Pulmonary artery (tissue), 1 donor: ENCODE results near the gene ARIH1.

DNA sequence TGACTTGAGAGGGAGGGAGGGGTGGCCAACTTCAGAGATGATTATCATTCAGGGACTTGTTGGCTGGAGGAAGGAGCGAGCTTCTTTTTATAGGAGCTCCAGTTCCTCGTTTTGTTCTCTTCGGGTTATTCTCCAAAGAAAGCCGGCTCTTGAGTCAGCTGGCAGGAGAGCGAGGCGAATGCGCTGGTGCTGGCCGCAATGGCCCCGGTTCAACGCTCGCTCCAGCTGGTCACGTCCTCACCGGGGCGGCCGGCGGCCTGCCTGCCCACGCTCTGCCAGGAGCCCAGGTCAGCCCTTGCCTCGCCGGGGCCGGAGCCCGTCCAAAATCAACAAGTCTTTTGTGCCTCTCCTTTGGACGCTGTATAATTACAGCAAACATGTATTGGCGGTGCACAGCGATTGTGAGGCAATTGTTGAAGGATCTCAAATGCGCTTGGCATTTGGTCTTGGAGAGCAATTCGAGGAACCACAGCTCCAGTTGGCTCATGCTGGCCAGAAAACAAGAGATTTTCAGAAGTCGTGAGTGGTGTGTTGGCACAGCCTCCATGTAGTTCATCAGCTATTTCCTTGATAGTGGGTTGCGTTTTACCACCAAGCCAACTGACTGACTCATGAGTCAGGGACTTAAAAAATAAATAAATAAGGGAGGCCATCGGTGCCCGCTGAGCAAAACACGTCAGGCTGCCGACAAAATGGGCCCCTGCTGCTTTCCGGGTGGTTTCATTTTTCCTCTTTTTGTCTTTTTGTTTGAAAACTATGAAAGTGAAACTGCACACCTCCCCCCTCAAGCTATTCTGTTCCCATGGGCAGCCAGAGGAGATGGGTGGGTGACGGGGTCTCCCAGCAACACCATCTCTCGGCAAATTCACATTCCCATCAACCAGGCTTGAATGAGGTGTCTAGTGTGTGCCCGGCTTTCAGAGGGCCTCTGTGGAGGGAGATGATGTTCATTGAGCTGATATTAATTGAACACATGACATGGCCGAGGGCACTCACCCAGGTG is 288.4 kb downstream of the UACA start:
- PRO-cap = bidirectional peak, plus-strand start at position 157 of the sequence, minus-strand start at position 113 of the sequence; bidirectional peak, plus-strand start at position 665 of the sequence, minus-strand start at position 557 of the sequence

GRCh38 chr15:70534884-70535609 is 228.3 kb downstream of the UACA start:
- PRO-cap = no peak

DNA sequence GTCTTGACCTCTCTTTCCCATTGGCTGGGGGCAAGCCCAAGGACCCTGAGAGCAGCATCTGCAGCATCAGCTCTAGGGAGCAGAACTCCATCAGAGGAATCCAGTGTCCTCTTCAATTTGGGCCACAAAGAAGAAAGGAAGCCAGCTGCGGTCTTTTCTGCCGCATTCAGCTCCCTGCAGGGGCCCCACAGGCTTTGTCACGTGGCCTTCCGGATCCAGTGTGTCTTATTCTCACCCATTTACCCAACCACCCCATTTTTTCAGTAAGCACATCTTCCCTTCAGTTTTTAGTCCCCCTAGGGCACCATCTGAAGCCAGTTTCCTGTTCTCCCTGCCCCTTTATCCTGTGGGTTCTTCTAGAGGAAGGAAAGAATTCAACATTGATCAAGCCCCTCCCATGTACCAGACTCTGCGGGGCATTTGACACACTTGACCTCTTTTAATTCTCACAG is 227.7 kb downstream of the UACA start:
- PRO-cap = no peak

GRCh38 chr15:70559677-70560529 is 203.5 kb downstream of the UACA start:
- PRO-cap = no peak

GRCh38 chr15:70750117-70751059 is 13.0 kb downstream of the UACA start:
- PRO-cap = no peak

- PRO-cap = no peak
Observed at GRCh38 chr15:70826490-70827161, 27.3 kb downstream of the LARP6 start.

GRCh38 chr15:70902338-70902607 is 9.6 kb downstream of the LRRC49 start:
- PRO-cap = no peak

- PRO-cap = no peak
Observed at GRCh38 chr15:71080472-71081116, 34.7 kb upstream of the THSD4 start.

DNA sequence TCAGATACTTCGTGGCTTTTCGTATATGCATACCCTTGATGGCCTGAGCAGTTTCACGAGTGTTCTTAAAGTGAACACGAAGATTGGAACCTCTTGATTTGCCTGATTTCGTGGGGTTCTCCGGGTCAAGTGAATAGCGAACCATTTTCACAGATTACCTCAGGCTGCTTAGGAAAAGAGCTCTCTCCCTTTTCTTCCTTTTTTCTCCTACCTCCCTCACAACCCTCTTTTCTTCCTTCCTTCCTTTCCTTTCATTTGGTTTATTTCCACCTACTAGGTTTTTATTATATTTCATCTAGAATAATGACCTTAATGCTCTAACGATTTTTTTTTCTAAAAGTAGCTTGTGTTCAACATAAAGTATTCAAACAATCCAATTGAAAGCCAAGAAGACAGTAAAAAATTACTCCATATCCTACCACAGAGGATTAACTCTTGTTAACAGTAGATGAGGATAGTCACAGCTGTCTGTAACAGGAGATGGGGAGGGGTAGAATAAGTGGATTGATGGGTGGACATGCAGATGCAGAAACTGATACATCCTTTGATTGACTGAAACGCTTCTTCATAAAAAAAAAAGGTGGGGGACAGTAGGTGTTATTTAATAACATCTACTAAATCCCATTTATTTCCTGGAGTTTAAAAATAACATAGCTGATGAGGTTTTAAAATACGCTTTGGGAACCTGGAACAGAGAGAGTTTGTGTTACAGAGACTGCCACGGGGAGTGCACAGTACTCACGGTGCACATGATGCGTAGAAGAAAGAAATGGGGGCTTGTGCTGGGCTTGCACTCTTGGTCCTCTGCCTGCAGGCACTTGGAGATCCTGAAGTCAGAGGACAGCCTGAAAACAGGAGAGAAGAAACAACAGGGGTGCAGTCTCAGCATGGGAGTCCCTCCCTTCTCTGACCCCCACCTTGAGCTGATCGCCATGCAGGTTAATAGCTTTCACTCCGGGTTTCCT is 226.6 kb downstream of the THSD4 start:
- PRO-cap = no peak

DNA sequence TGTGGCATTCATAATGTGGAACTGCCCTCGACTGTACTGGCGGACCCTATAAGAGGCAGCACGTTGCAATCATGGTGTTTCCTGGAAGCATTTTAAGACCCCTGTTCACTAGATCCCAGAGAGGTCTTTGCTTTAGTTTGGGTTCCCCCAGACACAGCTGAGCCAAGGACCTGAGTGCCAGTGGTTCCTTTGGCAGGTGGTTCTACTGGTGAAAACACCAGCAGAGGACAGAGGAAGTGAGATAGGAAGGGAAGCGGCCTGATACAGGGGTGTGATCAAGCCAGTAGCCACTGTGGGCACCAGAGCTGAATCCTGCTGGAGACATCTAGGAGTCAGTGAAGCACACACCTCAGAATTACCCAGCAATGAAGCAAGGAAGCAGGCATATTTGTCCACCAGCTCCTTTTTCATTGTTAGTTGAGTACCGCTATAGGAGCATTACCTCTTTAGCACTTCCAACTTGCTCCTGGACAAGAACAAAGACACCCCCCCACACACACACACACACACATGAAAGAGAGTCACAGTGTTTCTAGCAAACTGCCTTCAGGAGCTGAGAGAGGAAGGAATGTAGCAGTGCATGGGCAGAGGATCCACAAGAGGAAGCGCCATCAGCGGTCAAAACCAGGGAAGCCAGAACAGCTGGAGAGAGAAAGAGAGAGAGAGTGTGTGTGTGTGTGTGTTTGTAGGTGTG is 243.1 kb upstream of the NR2E3 start:
- PRO-cap = no peak

DNA sequence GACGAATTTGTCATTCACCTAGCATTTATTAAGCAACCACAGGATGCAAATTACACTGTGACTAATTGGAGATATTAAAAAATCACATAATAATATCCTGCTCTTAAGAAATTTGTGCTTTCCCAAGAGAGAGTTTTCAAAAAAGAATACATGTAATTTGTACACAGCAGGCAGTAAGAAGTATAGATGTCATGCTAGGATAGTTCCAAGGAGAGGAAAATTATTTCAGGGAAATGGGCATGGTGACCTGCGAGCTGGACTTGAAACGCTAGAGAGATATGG is 230.5 kb upstream of the NR2E3 start:
- PRO-cap = no peak

DNA sequence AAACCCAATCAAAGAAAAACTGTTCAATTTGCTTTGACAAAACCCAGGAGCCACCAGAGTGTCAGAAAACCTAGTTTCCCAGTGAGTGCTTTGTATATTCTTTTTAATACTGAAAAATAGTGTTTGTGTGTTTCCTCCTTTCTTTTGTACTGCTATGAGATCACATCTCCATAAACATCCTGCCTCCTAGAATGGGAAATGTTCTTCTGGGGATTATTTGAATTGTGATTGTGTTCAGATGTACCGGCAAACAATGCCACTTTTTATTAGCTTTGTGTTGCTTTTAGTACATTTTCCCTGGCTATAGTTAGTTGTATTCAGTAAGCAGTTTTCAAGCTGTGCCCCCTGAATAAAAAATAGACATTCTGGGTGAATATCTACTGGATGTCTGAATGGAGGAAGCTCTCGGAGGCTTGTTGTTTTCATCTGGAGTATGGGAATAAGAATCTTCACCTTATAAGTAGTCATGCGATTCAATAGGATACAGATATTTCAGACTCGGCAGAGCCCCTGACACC is 148.0 kb upstream of the NR2E3 start:
- PRO-cap = no peak

DNA sequence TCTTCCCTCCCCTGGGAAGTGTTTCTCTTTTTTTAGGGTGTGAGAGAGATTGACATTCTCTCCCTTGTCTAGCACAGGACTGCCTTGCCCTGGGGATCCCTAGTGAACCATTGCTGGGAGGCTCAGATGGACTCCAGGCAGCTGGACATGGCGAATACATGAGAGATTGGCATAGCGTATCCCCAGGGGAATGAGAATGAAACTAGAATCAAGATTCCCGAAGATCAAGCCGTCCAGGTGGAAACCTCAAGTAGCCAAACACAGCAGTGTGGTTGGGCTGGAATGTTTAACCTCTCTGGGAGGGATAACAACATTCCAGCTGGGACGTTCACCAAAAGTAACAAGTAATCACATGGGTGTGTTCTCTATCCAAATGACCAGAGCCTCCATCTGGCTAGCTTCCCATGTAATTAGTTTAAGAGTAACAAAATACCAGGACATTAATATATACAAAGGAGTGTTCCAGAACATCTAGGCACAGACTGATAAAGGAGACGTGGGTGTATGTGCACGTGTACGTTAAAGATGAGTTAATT is 118.6 kb upstream of the NR2E3 start:
- PRO-cap = no peak

DNA sequence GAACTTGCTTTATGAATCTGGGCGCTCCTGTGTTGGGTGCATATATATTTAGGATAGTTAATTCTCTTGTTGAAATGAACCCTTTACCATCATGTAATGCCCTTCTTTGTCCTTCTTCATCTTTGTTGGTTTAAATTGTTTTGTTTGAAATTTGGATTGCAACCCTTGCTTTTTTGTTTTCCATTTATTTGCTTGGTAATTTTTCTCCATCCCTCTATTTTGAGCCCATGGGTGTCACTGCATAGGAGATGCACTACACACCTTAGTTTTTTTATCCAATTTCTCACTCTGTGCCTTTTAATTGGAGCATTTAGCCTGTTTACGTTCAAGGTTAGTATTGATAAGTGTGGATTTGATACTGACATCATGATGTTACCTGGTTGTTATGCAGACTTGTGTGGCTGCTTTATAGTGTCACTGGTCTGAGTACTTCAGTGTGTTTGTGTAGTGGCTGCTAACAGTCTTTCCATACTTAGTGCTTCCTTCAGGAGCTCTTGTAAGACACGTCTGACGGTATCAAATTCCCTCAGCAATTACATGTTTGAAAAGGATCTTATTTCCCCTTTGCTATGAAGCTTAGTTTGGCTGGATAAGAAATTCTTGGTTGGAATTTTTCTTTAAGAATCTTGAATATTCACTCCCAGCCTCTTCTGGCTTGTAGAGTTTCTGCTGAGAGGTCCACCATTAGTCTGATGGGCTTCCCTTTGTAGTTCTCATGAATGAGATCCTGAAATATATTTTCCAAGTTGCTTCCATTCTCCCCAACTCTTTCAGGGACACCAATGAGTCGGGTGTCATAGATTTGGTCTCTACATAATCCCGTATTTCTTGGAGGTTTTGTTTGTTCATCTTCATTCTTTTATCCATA is 33.6 kb downstream of the MYO9A start:
- PRO-cap = no peak

- PRO-cap = bidirectional peak, plus-strand start at chr15:72230555, minus-strand start at chr15:72230342
Observed at GRCh38 chr15:72230018-72231030, 666 bp downstream of the PKM start.

GRCh38 chr15:72370182-72370487 is 5.7 kb downstream of the HEXA start:
- PRO-cap = no peak

GRCh38 chr15:72473330-72474427 is at the start of gene ARIH1:
Gene ARIH1 (plus strand): TSS chr15:72474330.
- PRO-cap = bidirectional peak, plus-strand start at chr15:72474366, minus-strand start at chr15:72474197

GRCh38 chr15:72581718-72582292 is 72.7 kb upstream of the GOLGA6B start:
- PRO-cap = no peak

GRCh38 chr15:72796610-72797536 is 13.3 kb upstream of the ADPGK start:
- PRO-cap = no peak

DNA sequence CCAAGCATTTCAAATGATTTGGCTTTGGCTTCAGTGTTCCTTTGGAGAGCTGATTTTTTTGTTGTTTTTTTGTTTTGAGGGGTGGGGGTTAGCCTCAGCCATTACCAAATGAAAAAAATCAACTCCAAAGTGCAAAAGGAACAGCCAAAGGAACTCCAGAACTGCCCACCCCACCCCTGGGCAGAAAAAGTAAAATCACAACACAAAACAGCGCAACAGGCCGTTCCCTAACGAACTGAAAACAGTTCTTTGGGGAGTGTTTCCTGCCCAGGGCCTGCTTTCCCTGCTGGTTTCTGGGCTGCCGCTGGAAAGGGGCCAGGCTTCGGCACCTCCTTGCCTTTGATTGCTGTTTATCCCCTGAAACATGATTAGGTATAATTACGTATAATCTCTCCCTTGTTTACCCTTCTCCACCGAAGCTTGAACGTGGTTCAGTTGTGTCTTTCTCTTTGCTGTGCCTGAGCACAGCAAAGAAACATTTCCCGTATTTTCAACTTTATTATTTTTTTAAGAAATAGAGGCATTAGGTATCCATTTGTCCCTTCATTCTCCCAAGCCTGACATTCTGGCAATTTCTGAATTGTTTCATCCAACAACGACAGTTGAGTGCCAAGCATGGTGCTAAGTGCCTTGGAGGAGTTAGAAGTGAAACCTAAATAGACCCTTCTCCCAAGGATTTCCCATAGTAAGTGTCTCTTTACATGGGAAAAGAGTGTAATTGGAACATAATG is 57.4 kb upstream of the NEO1 start:
- PRO-cap = no peak